PFSK-1 (cell line): Measurements from ENCODE around the genes PRCC, INSRR, PEAR1, LRRC71 and CD5L.

- RRBS, result no CpG with 5 or more reads among the region's 4 CpGs
Observed at GRCh38 chr1:156553010-156553348, 19.4 kb downstream of the IQGAP3 start.

GRCh38 chr1:156590732-156591092, 864 bp upstream of the NAXE start:
- RRBS, result no CpG with 5 or more reads among the region's 2 CpGs

DNA sequence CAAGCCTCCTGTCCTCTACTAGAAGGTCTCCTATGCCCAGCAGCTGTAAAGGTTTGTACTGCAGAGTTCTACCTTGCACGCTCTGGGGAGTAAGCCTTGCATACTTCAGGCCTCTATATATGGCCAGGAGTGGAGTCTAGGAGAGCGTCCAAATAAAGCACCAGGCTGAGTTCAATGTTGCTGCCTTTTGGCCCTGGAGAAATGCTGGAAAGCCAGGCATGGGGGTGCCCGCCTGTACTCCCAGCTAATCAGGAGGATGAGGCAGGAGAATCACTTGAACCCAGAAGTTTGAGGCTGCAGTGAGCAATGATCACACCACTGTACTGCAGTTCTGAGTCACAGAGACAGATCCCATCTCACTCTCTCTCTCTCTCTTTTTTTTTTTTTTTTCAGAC, 4.0 kb upstream of the HAPLN2 start:
- RRBS, result no CpG with 5 or more reads among the region's 3 CpGs

DNA sequence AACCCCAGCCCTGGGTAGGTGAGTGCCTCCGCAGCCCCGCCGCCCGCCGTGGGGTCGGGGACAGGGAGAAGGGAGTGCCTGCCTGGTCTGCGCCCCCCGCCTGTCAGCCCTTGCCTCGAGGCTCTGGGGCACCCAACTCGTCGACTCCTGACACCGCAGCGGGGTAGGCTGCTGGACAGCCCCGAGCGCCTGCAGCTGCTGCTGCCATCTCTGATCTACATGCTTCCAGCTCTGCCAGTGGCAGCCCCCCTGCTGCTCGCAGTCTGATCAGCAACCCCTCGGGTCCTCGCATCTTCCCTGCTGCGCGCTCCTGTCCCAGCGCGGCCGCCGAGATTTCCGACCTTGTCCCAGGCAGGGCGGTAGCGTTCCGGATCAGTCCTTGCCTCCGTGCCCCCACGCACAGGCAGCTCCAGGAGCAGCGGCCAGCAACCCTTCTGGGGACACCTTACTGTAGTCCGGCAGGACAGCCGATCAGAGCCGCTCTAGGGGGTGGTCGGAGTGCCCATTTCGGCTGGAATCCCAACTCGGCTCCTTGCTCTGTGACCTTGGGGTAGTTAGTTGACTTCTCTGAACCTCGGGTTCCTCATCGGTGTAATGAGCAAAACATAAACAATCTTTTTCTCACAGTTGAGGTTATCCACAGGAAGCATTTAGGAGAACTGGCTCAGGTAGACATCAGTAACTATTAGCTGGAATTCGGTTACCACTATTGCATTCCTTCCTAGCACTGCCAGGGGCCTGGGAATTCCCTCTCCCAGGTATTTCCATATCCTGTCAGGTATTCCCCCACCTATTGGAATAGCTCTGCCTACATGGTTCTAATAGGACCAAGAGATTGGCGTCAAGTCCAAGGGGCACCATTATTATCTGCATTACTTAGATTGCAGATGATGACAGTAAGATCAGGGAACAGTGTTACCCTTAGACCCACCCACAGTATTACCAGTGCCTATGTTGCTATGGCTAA, 624 bp downstream of the BCAN start:
- RRBS, result 93% methylated on average over 4 of the region's 41 CpGs

- RRBS, result no CpG with 5 or more reads among the region's 4 CpGs
Observed at GRCh38 chr1:156669671-156670018, 7.6 kb downstream of the NES start.

DNA sequence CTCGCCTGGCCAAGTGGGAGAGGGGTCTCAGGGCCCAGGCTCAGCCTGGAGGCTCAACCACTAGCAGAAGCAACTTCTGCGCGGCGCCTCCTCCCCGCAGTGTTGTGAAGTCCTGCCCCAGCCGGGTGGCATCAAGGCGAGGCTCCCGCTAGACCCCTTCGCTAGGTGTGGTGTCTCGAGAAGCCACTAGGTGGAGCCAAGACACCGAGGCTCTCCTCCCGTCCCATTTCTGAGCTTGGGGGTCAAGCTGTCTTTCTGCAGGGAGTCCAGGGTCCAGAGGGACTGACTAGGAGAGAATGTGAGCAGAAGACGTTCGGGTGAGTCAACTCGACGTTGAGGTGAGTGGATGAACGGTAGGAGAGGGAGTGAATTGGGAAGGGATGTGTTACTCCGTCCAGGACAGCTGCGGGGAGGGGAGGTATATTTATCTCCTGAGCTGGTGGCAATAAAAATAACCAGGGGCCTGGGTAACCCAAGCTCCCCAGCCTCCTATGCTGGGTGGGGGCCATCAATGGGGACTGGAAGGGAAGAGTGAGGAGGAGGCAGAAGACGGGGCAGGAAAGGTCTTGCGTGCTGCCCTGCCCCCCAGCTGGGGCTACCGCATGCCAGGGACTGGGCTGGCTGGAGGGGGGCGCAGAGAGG, 12.4 kb upstream of the NES start:
- RRBS, result no CpG with 5 or more reads among the region's 23 CpGs

DNA sequence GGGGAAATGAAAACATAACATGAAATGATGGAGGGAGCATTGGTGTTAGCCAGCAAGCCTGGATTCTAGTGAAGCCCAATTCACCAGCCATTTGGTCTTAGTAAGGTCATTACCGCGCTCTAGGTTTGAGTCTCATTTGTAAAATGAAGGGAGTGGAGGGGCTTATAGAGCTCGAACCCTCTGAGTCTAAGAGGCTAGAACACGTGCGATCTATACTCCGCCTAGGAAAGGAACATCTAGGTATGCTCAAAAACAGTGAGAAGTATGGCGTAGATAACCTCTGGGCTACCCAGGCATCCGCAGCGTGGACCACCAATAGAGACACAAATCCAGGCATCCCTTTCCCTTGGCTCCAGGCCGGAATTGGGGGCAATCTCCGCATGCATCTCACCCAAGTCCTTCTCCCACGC, 378 bp upstream of the METTL25B start:
- RRBS, result no CpG with 5 or more reads among the region's 12 CpGs

DNA sequence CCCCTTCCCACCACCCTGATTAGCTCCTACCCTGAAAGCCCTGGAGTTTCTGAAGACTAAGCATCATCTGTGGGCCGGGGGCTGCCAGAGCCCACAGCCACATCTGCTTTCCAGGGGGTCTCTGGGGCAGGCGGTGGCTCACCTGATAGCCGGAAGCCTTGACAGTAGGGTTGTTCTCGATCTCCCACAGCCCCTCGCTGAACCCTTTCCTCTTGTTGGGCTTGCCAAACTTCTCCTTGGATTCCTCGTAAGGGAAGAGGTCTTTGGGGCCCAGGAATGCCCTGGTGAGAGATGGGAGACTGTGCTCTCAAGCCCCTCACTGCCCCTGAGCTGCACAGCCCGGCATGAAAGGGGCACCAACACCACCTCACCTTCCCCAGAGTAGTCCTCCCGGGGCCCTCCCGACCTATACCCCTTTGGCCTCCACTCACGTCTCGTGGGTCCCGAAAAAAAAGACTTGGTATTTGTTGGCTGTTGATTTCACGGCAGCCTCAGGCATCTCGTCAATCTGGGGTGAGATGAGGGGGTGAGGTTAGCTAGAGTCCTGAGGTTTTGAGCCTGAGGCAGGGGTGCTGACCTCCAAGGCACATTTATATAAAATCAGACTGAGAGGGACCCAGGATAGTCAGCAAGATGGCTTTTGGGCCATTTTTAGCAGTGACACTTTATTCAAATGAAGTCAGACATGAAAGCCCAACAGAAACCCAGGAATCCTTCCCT, 4.1 kb upstream of the MRPL24 start:
- RRBS, result 88% methylated on average over 4 of the region's 14 CpGs

GRCh38 chr1:156746976-156747778, 4.3 kb downstream of the HDGF start:
- RRBS, result 3% methylated on average over 4 of the region's 26 CpGs

DNA sequence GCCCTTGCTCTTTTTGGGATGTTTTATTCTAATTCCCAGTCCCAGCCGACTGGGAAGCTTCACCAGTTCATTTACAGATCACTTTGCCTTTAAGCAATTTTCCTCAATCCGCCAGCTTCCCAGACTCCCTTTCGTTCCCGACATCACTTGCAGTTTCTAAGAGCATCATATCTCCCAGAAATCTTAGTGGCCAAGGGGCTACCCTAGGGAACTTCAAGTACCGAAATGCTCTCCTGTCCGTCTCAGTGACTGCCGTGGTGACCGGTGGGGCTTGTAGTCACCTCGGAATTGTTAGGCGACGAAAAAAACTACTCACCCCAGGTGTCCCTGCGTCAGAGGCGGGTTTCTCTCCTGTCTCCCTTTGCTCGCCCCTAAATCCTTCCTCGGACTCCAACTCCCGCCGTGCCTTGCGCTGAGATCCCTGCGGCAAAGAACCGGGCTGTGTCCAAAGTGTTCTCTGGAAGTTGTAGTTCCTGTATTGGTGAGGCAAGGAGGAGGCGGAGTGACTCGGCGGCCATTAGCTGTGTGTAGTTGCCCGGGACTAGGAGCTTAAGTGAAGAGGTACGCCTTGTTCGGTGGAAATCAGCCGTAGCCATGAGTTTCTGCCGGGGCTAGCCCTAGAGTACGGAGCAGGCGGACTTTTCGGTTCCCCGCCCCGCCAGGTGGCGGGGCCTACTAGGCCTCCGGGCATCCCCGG, at the start of gene PRCC:
PRCC (plus strand) TSS at position 513 of the 697 bp plus-strand sequence.
- RRBS, result under 1% methylated on average over 14 of the region's 36 CpGs

- RRBS, result 1% methylated on average over 32 of the region's 44 CpGs
Observed at GRCh38 chr1:156767720-156768386, 518 bp downstream of the PRCC start.

DNA sequence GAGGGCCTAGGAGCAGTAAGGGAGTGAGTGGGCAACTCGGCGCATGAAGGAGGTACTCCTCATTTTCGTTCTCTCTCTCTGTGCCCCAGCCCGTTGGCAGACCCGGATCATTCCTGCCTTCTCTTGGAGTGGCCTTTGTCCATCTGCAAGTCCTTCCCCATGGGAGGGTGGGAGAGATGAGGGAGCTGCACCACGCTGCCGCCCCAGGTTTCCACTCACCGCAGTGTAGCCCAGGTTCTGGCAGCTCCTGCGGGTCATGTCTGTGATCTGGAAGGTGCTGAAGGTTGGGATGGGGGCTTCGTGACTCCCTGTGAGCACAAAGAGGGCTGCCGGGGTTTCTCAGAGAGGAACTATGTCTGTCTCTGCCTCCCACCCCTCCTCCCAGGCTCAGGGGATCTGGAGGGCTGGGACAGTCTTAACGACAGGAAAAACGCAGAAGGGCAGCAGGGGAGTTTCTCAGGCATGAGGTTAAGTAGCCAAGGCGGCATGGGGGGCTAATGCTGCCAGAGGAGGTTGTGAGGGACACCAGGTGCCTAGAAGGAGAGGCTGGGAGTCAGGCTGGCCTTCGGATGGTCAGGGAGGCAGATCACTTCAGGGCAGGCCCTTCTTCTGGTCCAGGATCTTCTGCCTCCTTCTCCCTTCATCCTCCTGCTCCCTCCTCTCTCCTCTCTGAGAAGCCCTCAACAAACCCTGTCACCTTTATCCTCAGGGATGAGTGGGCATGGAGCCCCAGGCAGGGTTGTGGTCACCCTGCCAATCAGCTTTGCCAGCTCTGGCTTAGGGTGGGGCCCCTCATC, 663 bp downstream of the SH2D2A start:
- RRBS, result no CpG with 5 or more reads among the region's 15 CpGs

- RRBS, result 73% methylated on average over 8 of the region's 17 CpGs
Observed at GRCh38 chr1:156845229-156845564, 13.7 kb downstream of the INSRR start.

DNA sequence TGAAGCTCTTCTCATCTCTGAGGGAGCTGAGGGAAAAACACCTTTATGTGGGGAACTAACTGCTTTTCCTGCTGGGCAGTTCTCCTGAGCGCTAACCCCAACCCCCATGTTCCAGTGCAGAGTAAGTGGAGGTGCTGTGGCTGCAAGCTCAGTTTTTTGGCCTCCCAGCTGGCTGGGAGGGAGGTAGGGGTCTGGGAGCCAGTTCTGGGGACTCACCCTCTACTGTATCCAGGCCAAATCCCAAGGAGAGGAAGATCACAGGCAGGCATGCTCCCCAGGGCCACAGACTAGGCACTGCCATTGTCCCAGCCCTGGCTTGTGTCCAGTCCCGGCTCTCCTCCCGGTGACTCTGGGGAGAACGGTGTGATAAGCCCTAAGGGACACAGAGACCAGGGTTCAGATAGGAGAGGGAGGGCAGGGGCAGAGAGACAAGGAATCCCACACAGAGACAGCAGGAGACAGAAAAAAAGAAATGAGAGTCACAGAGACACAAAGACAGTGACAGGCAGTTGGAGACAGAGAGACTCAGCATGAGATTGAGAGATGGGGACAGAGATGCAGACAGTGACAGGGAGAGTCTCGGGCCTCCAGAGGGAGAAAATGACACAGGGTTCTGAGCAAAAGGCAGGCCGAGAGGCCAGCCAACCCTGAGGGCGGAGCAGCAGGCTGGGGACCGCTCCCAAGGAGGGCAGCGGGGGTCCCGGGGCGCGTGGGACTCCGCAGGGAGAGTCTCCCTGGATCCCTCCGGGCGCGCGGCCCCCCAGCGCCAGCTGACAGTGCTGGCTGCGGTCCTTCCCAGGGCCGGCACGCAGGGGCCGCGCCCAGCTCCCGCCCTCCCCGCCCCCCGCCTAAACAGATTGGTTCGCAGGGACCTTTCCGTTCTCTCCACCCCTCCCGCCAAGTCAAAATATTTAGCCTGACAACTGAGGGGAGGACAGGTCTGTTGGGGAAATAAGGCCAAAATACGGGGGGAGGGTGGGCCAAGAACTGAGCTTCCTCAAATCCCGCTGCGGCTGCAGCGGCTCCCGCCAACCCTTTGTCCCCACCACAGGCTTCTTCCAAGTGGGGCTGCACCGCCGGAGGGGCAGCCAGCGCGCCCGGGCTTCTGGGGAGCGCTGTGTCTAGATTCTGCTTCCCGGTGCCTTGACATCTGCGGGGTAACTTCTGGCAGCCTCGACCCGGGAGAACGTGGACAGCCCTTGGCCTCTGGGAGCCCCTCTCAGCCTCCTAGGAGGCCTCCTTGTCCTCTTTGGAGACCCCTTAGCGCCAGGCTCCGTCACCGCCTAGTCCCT, at the start of gene INSRR:
INSRR (minus strand) TSS at position 797 of the 1,292 bp plus-strand sequence.
- RRBS, result 24% methylated on average over 11 of the region's 48 CpGs

DNA sequence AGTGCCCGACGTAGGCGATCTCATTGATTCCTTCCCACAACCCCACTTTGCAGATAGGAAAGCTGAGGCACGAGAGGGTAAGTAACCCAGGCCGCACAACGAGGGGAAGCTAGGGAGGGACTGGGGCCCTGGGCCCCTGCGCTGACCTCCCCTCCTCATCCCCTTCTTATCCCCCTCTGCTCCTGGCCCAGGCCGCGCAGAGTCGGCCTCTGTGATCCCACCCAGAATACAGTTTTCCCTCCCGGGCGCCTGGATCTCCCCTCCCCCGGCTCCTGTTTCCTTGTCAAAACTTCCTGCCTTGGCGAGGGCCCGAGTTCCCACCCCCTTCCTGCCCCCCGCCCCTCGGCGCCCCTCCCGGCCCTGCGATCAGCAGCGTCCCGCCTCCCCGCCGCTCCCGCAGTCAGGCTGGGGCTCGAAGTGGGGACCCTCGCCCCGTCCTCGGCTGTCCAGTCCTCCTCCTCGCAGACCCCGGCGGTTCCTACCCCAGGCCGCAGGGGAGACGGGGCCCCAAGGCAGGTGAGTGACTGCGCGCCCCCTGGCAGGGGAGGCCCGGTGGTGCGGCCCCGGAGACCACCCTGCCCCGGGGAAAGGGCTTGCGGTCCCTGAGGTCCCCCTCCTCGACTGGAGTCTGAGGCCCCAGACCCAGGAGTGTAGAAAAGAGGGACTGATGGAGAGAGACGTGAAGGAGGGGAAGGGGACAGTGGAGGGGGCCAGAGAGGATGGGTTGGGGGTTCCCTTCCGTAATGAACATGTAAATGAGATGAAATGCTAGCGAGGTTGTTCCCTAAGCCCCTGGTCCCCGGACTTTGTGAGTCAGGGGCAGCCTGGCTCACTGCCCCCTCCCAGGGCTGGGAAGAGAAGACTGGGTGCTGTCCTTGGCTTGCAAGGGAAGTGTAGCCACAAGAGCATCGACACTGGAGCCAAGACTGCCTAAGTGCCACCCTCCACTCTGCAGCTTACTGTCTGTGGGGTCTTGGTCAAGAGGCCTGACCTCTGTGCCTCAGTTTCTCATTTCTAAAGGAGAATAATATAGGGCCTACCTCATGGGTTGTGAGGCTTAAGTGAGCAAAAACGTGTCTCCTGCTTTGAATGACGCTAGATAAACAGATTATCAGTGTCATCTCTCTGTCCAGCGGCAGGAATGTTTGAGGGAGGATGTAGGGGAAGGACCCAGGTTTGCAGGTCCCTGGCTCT, at the start of gene PEAR1:
PEAR1 (plus strand) TSS at position 397 of the 1,194 bp plus-strand sequence.
- RRBS, result 6% methylated on average over 19 of the region's 50 CpGs

- RRBS, result 70% methylated on average over 2 of the region's 76 CpGs
Observed at GRCh38 chr1:156920169-156921184, at the start of gene LRRC71. LRRC71 (plus strand) TSS chr1:156920632.

GRCh38 chr1:157119924-157120549, 18.2 kb downstream of the ETV3 start:
- RRBS, result no CpG with 5 or more reads among the region's 12 CpGs

GRCh38 chr1:157139253-157139674, 1.1 kb upstream of the ETV3 start:
- RRBS, result no CpG with 5 or more reads among the region's 3 CpGs

GRCh38 chr1:157841500-157842278, at the start of gene CD5L:
CD5L (minus strand) TSS chr1:157841808.
- RRBS, result no CpG with 5 or more reads among the region's 6 CpGs